Kidney epithelial cell (primary cell): ENCODE results near the genes OR4K5, EDDM3A, EDDM3B and OR5AU1.

DNA sequence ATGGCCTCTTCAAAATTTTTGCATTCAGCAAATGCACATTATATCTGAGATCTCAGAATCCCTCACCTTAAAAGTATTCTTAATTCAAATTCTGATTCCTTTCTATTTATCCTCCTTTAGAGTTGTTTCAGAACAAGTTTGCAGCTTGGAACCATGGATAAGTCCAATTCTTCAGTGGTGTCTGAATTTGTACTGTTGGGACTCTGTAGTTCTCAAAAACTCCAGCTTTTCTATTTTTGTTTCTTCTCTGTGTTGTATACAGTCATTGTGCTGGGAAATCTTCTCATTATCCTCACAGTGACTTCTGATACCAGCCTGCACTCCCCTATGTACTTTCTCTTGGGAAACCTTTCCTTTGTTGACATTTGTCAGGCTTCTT lies at the start of gene OR4K5:
Gene OR4K5, plus strand, starts transcription at position 154 of the 379 bp plus-strand sequence.
- RAMPAGE, long total RNA, result no peak

DNA sequence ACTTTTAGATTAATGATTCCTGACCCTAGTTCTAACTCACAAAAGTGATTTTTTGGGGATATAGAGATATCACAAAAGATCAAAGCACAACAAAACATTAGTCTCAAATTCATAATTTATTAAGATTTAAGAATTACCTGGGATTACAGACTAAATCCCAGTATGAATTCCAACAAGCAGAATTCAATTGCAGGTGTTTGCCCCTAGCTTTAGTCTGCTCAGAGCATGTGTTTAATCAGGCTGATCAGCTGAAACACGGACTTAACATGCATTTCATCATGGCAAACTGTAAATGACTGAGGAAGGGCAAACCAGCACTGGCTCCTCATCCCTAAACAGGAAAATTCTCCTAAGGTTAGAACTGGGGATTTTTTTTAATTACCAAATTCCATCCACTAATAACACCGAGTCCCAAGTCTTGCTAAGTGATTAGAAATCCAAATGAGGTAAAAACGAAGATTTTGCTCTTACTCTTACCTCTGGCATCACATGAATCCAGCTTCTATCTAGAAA lies 6.8 kb downstream of the CCNB1IP1 start:
- RAMPAGE, long total RNA, result no peak
- RRBS, result no CpG with 5 or more reads among the region's 3 CpGs

DNA sequence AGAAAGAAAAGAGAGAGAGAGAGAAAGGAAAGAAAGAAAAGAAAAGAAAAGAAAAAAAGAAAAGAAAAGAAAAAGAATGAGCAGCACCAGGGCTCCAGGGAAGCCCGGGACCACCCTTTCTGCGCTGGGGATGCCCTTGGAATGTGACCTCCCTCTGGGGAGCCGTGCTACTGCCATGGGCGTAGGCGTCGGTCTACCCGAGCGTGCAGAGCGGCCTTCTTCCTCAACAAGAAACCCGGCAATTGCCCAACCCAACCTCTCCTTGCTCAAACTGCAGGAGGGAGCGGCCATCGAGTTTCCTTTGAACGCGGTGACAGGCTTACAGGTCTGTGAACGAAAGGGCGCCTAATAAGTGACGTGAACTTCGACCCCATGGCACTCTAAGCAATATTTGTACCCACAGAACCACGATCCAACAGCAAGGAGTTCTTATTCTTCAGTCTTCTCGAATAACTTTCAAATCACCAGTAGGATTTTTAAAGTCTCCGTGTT lies 16.8 kb downstream of the OR6S1 start:
- RAMPAGE, long total RNA, result no peak
- RRBS, result no CpG with 5 or more reads among the region's 21 CpGs

GRCh38 chr14:20630837-20631366 lies 10.6 kb downstream of the OR6S1 start:
- RAMPAGE, long total RNA, result no peak
- RRBS, result no CpG with 5 or more reads among the region's 17 CpGs

GRCh38 chr14:20745689-20745955 lies at the start of gene EDDM3A:
TSS of gene EDDM3A (plus strand) at chr14:20745887.
- RAMPAGE, long total RNA, result no peak
- RRBS, result no CpG with 5 or more reads among the region's 4 CpGs

- RAMPAGE, long total RNA, result no peak
- RRBS, result no CpG with 5 or more reads among the region's 1 CpG
Measured at GRCh38 chr14:20768069-20768459, at the start of gene EDDM3B. TSS of gene EDDM3B (plus strand) at chr14:20768404.

DNA sequence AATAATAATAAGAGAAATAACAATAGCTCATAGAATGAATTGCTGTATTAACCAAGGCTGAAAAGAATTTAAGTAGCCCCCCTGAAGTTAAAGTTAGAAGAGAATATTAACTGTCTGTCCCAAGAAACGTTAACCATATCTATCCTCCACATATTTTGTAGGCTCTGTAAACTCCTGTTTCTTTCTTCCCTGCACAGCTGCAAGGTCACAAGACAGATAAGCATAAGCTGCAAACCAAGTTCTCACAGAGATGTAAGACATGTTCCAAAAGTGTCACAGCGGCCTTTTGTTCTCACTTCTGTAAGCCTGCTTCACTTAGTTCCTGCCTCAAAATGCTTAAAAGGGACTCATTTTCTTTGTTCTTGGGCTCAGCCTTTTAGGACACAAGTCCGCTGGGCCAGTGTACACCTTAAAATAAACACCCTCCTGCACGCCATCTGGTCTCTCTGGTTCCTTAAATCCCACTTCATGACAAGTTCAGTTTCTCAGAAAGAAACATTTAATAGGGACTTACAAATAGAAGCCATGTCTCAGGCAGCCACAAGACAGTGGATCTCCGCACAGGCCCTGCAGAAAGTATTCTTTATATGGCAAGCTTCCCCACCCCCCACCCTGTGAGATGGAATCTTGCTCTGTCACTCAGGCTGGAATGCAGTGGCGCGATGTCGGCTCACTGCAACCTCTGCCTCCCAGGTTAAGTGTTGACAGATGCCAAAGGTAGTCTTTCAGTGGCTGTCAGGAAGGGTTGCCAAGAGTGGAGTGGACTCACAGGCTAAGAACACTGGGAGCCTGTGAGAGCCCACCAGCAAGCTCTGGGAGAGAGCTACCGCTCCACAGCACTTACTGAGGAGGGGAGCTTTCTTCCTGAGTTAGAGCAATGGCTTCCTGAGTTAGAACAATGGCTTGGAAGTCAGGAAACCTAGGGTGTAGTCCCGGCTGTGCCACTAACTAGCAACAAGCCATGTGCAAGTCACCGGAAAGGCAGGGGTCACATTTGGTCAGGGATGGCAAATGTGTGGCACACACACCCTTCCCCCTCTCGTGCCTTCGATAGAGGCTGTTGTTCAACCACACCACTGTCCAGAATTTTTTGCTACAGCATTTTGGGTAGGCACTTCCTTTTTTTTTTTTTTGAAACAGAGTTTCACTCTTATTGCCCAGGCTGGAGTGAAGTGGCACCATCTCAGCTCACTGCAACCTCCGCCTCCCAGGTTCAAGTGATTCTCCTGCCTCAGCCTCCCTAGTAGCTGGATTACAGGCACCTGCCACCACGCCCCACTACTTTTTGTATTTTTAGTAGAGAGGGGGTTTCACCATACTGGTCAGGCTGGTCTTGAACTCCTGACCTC lies 2.8 kb downstream of the RNASE1 start:
- RAMPAGE, long total RNA, result no peak
- RRBS, result 50% methylated on average over 1 of the region's 15 CpGs

DNA sequence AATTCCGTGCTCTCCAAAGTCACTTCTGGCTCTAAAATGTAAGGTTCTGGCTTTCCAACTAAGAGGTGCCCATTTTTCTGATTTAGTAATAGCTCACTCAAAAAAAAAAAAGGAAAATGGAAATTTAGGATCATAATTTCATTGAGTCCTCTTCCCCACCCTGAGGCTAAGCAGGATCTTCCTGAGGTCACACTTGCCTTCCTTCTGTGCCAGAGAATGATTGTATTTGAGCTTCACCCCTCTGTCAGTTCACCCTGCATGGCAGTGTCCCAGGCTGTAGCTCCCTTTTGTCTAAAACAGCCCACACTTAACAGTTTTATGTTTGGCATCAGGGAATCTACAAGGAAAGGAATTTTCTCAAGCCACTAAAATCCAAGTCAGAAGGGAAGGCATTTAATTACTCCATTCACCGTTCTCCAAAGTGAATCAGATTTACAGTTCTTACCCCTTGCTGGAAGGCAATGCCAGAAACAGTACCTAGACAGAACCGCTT lies 1.7 kb downstream of the RNASE1 start:
- RAMPAGE, long total RNA, result no peak
- RRBS, result no CpG with 5 or more reads among the region's 3 CpGs

- RAMPAGE, long total RNA, result no peak
- RRBS, result 72% methylated on average over 5 of the region's 21 CpGs
Measured at GRCh38 chr14:20801350-20802385, 976 bp downstream of the RNASE1 start.

DNA sequence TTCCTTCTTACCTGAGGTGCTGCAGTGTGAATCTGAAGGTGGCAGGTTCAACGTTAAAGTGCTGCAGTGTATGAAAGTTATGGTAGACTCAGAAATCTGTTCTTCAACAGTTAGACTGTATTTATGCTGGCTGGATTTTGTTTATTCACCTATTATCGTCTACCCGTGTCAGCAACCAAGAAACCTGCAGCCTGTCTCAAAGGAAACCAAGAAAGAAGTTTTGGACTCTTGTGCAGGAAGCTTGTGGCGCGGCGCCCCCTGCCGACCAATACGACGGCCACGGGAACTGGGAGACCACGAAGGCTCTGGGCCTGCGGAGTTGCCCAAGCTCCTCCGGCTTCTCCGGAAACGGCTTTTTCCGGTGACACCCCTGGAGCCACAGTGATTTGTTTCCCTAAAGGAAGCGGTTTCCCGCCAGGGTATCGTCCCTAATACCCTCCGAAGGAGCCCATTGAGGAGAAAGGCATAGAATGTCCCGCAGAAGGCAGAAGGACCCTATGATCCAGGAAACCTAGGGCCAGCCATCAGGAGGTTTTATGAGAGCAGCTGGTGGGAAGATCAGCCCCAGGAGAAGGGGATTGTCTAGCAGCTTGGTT lies 17.5 kb upstream of the RNASE3 start:
- RAMPAGE, long total RNA, result no peak
- RRBS, result no CpG with 5 or more reads among the region's 21 CpGs

DNA sequence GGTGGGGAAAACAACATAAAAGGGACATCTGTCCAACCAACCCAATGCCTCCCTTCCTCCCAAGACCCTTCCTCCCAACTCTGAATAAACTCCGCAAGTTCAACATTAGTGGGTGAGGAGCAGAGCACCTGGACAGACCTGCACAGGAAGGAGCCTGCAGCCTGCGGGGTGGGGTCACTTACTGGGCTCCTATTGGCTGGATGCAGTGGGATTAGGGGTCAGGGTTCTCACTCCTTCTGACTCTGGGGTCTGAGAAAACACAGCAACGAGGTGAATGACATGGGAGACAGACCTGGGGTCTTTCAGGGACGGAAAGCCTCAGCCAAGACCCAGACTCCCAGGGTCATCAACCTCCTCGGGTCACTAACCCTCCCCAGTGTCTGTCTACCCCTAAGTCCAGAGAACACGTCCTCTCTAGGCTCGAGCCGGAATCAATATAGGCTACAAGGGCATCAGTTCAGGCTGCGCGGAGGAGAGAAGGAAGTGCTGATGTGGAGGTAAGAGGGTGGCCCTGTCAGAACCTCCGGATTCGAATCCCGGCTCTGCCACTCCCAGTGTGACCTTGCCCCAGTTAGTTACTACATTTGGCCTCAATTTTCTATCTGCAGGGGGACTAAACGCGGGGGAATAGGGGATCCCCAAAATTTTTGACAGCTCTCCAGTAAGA lies 880 bp downstream of the NDRG2 start:
- RAMPAGE, long total RNA, result no peak
- RRBS, result 32% methylated on average over 2 of the region's 15 CpGs

GRCh38 chr14:21070986-21072044 lies 1.2 kb downstream of the ARHGEF40 start:
- RAMPAGE, long total RNA, result no peak
- RRBS, result 0% methylated on average over 2 of the region's 45 CpGs

DNA sequence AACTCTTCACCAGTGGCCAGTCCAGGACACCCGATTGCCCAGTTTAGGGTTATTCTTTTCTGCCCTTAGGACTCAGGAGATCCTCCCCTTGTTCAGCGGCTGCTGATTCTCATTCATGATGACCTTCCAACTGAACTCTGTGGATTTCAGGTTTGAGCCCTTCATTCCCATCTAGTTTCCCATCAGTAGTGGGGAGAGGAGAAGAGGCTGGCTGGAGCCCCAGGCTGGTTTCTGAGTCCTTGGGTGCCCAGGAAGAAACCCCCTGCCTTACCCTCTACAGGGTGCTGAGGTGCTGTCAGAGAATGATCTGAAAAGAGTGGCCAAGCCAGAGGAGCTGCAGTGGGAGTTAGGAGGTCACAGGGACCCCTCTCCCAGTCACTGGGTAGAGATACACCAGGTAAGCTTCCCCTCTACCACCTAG lies 6.4 kb downstream of the ARHGEF40 start:
- RAMPAGE, long total RNA, result no peak
- RRBS, result no CpG with 5 or more reads among the region's 2 CpGs

GRCh38 chr14:21090013-21091329 lies 8.0 kb downstream of the ZNF219 start:
- RAMPAGE, long total RNA, result no peak
- RRBS, result 73% methylated on average over 11 of the region's 79 CpGs

- RAMPAGE, long total RNA, result no peak
- RRBS, result no CpG with 5 or more reads among the region's 7 CpGs
Measured at GRCh38 chr14:21105172-21105504, 4.3 kb downstream of the TMEM253 start.

DNA sequence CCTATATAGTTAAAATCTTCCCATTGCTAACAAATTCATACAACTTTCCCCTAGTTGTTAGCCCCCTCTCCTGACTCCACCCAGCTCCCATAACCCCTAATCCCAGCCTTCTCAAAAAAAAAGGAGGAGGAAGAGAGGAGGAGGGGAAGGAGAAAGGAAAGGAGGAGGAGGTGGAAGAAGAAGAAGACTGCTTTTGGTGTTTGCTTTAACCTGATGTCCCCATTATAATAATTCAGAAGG lies 6.9 kb downstream of the TMEM253 start:
- RAMPAGE, long total RNA, result no peak

GRCh38 chr14:21155950-21156356 lies at the start of gene OR5AU1:
TSS of gene OR5AU1 (minus strand) at chr14:21156063.
- RAMPAGE, long total RNA, result no peak

- RAMPAGE, long total RNA, result no peak
- RRBS, result no CpG with 5 or more reads among the region's 1 CpG
Measured at GRCh38 chr14:21241429-21241987, 27.7 kb downstream of the HNRNPC start.

DNA sequence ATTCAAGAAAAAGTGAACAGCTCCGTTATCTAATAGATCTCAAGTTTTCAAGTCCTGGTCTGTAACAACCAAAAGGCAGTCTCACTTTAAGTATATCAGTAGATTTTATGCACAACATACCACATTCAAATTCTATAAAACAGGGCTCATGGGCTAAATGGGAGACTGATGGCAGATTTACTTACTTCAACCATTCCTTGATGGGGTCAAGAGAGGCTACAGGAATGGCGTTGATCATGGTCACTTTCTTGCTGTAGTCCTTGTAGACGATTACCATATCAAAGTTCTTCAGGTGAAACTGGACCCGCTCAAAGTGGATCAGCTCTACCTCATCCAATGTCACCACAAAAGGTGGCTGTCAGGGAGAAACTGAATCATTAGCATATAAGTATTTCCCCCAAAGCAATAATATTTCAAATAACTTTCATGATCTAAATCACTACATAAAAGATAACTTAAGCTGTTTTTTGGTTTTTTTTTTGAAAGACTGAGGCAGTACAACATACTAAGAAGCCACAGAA lies 26.7 kb downstream of the SUPT16H start:
- RAMPAGE, long total RNA, result no peak
- RRBS, result no CpG with 5 or more reads among the region's 4 CpGs

- RAMPAGE, long total RNA, result start-site peak on the minus strand at chr14:21437239-21437292, 334 and 229 reads in 2 replicates
- RRBS, result no CpG with 5 or more reads among the region's 27 CpGs
Measured at GRCh38 chr14:21437110-21437773, 18.7 kb downstream of the CHD8 start.